ENCODE results near the genes C2CD2 and UMODL1.

DNA sequence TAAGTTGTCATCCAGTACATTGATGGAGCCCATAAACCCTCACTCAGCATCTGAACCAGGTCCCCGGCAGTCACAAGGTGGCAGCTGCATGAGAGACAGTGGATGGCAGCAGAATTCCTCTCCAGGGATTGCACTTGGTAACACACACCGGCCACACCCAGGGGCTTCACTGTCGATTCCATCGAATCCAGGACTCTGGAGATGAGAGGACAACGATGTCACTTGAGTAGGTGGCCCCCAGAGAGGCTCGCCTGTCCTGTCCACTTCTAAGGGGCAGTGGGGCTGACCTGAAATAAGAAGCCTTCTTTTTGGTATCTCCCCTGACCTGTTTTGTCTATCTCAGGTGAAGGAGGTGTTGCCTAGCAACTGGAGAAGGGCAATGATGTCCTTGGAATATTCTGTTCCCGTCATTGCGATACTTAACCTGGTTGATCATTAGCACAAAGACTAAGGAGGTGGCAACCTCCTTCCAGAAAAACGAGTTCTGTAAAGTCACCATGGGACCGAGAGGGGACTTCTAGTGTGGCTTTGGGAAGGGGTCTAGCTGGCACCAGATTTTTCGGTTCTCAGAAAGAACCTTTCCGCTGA lies 85.1 kb upstream of the TMPRSS2 start:
- PRO-cap, result no peak

GRCh38 chr21:41634939-41635376 lies 127.0 kb upstream of the TMPRSS2 start:
- PRO-cap, result no peak

- PRO-cap, result no peak
Observed at GRCh38 chr21:41648104-41649150, 118.4 kb downstream of the RIPK4 start.

DNA sequence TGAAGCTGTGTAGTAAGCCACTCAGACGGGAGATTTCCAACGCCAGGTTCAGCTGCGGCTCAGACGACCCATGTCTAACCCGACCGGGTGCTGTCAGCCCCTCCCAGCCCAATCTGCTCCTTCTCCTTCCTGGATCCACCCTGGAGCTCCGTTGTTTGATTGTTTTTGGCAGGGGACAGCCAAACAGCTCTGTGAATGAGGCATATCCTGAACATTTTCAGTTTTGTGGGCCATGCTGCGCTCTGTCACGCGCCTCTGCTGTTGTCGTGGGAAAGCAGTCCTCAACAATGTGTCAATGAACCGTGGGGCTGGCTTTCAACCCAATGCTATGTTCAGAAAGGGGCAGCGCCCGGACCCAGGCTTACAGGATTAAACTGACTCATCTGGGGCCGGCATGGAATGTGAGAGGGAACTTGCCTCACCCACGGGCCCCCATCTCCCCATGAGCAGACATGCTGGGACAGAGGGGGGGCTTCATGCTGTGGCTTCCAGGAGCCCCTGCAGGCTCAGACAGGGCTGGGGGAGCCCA lies 101.9 kb downstream of the RIPK4 start:
- PRO-cap, result no peak

DNA sequence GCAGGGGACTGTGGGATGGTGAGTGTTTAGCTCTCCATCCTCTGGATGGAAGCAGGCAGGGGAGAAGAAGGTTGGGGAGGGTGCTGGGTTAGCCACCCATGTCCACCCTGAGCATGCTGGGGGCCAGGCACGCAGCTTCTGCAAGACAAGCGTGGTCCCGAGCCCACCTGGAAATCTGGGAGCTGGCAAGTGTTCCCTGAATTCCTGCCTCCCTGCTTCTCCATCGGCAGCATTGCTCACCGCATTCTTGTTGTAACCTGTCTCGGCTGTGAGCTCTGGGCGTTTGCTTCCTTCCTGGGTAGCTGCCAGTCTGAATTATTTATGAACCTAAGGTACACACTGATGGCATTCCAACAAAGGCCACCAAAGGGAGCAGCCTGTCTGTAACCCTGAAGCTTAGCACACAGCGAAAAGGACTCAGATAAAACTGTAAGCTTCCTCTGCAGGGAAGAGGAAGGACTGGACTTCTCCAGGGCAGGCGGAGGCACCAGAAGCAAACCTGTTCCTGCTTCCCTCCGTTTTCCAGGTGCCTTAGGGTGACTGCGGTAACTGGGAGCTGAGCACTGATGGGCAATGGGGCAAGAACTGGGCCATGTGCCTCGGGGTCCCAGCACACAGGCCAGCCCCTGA lies 88.5 kb downstream of the RIPK4 start:
- PRO-cap, result no peak

GRCh38 chr21:41706937-41708034 lies 59.6 kb downstream of the RIPK4 start:
- PRO-cap, result no peak

- PRO-cap, result bidirectional peak, plus-strand start at chr21:41768967, minus-strand start at chr21:41768769; bidirectional peak, plus-strand start at chr21:41769548, minus-strand start at chr21:41769359
Observed at GRCh38 chr21:41768445-41769621, 2.0 kb upstream of the RIPK4 start.

GRCh38 chr21:41833513-41834100 lies 45.5 kb downstream of the PRDM15 start:
- PRO-cap, result no peak

GRCh38 chr21:41920792-41921528 lies 32.9 kb downstream of the C2CD2 start:
- PRO-cap, result no peak

- PRO-cap, result unidirectional peak, minus-strand start at chr21:41953924; unidirectional peak, minus-strand start at chr21:41953982
Observed at GRCh38 chr21:41953577-41954805, at the start of gene C2CD2. Gene C2CD2, minus strand, starts transcription at chr21:41954018.

DNA sequence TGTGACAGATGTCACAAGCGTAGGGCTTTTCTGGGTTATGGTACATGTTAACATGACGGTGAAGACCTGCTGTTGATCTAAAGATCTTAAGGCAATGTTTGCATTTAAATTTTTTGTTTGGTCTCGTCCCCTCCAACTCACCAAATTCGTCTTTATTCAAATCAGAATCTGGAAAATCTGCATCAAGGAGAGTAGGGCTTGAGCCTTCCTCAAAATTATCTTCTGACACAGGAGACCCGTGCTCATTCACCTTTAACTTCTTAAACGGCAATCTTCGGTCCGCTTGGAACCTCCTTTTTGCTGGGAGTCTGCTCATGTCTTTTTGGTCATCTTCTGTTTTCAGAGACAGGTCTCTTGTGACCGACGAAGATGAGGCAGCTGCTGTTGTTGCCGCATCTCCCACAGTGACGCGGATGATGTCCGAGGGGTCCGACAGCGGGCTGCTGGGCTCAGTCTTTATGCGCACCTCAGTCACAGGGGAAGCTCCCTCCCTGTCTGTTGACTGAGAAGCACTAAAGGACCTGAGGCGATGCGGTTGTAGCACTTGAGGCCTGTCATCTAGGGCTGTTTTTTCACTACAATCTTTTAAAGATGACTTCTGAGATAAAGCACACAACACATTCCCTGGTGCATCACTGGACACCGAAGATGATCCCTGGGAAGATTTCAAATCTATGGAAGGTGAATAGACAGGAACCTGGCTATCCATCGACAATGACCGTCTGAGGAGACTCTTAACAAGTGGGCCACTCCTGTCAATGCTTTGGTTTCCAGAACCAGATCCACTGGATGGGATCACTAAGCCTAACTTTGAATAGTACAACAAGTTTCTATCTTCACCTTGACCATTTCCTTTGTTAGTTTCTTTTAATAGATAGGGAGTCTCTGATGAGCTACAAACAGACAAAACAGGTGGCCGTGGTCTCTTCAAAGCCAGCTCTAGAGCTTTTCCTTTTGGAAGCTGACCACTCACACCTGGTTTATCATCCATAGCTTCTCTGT lies 17.5 kb downstream of the ZBTB21 start:
- PRO-cap, result no peak

- PRO-cap, result no peak
Observed at GRCh38 chr21:42071085-42071469, at the start of gene UMODL1. Gene UMODL1, plus strand, starts transcription at chr21:42071317.

DNA sequence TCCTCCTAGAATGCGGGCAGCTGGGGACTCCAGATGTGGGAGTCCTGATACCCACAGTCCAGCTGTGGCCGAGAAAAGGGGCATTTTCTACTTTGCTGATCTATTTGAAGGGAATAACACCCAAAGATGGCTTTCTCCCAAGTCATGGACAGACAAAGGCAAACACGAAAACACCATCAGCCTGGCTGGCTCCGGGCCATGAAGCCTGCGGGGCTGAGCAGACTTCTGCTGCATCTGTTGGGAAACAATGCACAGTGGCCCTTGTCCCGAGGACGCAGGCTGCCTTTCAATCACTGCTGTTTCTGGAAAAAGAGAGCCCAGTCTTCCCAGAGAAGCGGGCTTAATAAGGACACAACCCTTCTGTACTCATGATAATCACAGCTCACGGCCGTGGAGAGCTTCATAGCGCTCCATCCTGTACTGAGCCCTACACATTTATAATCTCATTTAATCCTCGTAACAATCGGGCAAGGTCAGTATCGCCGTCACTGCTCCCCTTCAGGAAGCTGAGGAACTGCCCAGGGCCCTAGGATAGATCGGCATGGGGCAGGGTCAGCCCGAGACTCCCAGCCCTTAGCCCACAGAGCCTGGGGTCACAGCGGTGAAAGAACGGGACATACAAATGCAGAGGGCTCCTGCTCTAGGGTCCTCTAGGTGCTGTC lies 61.9 kb upstream of the ABCG1 start:
- PRO-cap, result no peak

DNA sequence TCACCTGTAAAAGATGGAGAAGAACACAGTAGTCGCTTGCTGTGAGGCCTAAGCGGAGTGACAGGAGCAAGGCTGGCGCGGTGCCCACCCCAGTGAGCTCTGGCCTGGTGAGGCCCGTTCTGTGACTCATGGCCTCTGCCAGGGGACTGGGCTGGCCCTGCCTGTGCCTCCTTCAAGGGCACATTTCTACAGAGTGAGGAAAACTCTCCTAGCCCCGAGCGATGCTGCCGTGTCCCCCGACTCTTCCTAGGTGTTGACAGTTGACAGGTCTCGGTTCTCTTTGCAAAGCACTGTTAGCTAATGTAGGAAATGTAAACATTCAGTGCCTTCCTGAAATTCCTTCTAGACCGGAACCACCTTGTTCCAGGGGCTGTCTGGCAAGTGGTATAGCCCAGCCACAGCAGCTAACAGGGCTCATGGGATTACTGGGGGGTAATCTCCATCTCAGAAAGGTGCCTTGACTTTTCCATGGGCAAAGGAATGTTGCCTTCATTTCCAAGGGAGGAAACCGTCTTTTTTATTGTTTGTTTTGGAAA lies 43.9 kb downstream of the ABCG1 start:
- PRO-cap, result bidirectional peak, plus-strand start at position 398 of the sequence, minus-strand start at position 255 of the sequence

GRCh38 chr21:42271032-42271455 lies 44.2 kb downstream of the TFF3 start:
- PRO-cap, result no peak

DNA sequence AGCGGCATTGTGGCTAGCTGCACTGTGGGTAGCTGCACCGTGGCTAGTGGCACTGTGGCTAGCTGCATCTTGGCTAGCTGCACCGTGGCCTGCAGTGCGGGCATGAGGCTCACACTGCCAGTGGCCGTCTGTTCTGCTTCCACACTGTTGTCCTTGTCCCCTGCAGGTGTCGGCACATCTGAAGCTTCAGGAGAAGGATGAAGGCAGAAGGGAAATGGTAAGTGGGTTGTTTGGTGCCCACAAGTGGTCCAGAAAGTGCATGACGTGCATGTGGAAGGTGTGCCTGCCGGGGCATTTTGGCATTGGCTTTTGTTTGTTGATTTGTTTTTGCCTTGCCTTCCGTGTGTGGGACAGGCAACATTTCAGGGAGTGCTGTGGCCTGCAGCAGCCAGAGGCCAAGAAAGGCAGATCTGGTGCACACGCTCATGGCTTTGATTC lies 38.5 kb downstream of the TFF3 start:
- PRO-cap, result no peak

DNA sequence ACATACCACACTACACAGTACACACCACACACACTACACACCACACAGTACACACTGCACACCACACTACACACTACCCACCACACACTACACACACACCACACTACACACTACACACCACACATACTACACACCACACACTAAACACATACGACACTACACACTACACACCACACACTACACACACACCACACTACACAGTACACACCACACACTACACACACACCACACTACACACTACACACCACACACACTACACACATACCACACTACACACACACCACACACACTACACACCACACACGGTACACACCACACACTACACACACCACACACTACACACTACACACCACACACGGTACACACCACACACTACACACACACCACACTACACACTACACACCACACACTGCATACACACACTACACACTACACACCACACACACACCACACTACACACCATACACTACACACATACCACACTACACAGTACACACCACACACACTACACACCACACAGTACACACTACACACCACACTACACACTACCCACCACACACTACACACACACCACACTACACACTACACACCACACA lies 22.3 kb downstream of the TFF3 start:
- PRO-cap, result no peak

DNA sequence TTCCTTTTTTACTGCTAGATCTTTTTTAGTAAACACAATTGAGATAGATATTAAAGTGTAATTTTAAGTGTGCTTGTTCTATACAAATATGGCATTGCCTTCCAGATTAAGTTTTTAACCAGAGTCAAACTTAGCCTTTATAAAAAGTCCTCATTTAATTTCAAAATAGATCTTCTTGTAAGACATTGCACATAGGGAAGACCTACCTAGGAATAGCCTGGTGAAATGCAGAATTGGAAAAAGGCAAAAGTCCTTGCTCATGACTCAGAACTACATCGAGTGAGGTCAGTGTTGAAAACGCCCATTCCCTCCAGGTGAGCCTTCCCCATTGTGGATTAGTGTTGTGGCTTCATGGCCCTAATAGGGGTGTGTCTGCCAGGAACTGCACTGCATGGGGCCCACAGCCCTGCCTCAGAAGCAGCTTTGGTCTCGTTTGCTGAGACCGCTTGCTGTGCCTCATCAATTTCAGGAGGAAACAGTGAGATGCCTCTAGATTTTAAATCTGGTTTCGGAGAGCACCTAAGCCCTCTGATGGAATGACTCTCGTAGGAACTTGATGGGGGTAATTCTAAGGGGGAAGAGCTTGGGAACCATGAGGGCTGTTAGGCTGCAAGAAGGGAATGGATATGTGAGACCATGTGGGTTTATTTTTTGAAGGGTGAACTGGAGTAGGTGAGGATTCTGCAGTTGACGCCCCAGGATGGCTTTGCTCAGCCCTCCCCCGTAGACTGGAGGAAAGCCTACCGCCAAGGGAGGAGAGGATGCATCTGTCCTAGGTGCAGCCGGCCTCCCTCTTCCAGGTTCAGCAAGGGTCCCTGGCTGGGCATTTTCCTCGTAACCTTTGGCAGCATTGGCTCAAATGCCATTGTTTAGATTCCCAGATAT lies 16.9 kb downstream of the TFF3 start:
- PRO-cap, result no peak

- PRO-cap, result no peak
Observed at GRCh38 chr21:42352359-42352719, 1.5 kb upstream of the TFF2 start.

DNA sequence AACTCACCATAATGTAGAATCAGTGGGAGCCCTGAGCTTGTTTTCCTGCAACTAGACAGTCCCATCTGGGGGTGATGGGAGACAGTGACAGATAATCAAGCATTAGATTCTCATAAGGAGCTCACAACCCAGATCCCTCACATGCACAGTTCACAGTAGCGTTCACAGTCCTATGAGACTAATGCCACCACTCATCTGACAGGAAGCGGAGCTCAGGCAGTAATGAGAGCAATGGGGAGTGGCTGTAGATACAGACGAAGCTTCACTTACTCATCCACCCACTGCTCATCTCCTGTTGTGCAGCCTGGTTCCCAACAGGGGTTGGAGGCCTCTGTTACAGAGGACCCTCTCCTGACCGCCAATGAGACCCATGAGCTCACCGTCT lies 39.7 kb downstream of the RSPH1 start:
- PRO-cap, result no peak